Subcutaneous preadipocyte (primary cell): ENCODE measurements around a stretch of chr18.

- CAGE, long polyA plus RNA: no peak
Measured at GRCh38 chr18:3498553-3499623, 48.9 kb downstream of the TGIF1 start.

- CAGE, long polyA plus RNA: no peak
Measured at GRCh38 chr18:3526419-3527398, 76.7 kb downstream of the TGIF1 start.

DNA sequence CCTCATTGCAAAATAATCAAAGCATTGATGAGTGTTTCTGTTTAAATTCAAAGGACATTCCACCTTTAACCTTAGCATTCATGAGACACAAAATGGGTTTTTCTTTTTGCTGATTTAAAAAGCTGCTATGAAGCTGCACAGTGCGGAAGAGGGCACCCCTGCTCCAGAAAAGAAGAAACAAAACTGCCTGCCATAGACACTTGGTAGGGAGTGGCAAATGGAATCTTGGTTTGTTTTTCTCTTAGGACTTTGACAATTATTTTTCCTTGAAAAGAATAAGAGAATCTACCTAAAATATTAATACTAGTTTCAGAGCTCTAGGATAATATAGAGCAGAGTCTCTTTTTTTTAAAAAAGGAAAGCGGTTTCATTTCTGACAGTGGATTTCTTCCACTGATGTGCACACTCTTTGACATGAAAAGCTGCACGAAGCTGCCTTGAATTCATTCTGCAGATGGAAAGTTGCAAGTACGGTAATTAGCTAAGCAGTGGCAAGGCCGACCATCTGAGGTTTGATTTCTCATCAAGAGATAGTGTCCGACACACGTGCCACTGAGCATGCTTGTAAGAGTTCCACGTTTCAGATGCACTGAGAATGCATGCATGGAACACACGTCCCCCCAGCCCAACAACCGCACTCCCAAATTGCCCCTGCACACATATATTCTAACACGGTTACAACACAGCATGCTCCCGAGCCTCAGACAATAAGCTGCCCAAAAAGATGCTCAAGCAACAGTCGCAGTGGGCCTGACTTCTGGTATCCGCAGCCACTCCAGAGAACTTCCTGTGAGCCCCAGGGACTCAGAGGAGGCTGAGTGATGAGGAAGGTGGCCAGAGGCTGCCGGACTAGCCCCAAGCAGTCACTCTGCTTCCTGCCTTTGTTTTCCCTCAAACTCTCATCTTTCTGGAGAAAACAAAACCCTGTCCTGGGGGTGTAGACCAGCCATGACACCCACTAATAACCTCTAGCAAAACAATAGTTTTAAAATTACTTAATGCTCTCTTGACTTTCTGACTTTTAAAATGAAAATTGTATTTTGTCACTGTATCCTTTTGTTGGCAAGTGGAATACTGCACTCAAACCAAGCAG is 203.8 kb downstream of the TGIF1 start:
- CAGE, long polyA plus RNA: no peak

DNA sequence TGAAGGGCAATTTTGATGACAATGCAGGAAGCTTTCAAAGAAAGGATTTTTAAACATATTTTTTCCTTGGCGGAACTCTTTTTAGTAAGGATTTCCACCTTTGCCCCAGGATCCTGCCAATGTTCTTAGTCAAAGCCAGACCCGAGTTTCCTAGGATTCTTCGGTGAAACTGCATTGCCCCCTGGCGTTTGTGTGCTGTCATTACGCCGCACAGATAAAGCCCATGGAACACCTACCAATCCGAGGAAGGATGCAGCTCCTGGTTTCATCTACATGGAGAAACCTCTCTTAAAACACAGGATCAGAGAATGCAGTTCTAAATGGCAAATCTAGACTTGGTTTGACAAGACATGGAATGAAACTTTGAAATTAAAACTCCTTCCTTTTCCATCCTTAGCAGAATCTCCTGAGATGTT is 216.3 kb downstream of the TGIF1 start:
- CAGE, long polyA plus RNA: no peak

GRCh38 chr18:3722202-3723038 is 272.4 kb downstream of the TGIF1 start:
- CAGE, long polyA plus RNA: no peak

- CAGE, long polyA plus RNA: no peak
Measured at GRCh38 chr18:3723039-3723324, 273.0 kb downstream of the TGIF1 start.

DNA sequence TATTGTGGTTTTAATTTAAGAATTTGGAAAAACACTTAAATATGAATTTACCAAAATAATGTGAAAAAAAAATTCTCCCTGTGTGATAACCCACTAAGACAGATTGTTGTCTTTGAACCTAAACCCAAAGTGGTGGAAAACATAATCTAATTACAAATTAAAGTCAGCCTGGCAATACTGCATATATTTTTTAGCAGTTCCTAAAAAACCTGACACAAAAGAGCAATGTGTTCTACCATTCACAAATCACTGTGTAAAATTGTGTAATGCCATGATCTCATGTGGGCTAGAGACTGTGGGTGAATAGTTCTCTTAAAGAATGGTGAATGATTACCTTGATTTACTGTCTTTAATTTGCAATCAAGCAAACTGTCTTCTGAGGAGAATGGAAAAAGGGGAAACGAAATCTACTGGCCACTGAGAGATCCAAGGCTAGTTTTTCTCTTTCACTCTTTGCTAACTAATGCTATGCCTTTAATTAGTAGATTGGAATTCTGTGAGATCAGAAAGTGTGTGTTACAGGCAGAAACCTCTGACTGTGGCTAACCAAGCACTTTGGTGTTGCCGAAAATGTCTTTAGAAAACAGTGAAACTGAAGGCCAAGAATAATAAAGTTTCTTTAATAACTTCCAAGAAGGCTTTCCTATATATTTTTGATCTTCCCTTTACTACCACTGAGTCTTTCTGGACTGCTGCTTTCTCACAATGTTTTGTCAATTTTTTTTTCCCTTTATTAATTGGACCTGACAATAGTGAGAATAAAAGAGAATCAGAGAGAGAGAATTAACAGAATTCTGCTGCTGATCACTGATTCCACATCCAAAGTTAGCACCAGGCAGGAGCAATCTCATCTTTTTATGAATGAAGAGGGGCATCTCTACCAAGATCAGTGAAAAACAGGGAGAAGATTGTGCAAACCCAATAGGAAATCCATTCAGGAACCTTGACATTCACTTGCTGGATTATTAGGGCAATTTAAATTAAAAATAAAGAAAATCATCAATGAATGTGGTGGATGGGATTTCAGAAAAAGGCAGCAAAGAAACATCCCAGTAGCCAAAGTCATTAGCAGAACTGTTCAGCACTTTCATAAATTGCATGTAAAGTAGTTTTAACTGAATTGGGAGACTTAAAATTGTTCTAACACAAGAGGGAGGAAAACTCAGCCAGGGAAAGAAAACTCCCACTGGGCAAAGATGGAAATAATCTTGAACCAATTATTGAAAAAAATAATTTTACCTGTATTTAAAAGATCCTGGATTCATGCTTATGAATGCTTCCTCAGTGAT is 422.9 kb downstream of the TGIF1 start:
- CAGE, long polyA plus RNA: no peak

DNA sequence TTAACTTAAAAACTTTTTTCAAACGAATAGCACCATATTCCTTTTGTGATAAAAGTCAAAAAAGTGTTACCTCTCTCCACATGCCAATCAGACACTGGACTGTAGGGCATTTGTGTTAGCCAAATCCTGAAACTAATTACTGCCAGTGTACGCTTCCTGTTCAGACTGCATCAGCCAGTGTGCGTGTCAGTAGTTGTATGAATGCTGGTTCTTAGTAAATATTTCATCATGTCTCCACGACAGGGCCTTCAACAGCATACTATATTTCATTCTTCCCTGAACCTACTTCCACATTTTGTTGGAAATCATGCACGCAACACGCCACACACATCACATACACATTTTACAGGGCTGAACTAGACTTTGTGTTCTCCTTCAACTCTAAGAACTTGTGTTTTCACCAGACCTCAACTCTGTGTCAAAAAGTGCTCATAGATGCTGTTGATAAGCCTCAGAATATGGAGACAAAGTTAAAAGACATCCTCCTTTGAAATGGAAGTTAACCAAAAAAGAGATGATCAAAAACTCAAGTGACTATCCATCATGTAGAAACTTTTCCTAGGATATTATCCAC is 77.5 kb downstream of the EPB41L3 start:
- CAGE, long polyA plus RNA: no peak

DNA sequence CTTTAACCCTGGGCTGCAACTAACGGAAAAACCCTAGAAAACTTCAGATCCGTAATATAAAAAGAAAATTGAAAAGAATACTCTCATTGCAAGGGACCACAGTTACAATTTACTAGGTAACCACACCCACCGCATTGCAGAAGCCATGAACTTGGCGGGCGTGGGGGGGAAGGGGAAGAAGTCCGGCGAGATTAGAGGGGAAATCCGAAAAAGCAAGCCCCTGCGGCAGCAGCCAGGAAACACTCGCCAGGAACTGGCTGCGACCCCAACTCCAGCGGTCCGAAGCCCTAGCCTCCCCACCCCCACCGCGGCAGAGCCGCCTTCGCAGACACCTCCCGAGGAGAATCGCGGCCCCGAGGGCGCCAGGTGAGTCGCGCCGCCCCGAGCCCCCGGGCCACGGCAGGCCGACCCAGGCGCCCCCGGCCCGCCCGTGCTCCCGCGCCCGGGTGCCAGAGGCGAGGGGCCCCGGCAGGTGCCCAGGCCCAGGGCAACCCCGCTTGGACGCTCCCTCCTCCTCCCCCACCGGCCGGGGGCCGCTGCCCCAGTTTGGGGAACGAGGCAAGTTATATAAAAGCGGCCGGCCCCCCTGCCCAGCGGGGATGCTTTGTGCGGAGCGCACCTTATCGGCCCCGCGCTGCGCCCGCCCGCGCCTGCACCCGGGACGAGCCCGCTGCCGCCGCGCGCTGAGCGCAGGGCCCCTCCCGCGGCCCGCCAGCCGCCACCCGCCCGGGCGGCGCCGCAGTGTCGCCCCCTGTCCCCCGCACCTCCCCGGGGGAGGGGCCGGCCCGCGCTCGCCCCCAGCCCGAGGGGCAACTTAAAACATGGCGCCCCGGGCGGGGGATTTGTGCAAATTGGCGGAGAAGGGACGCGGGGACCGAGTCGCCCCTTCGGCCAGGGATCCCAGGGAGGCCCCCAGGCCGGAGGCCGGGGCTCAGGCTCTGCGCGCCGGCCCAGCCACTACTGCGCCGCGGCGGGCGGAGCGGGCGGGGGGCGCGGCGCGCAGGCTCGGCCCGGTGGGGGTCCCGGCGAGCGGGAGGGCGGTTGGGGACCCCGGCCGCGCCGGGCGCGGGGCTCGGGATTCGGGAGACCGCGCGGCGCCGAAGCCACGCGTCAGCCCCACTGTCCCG is 740 bp downstream of the EPB41L3 start:
- CAGE, long polyA plus RNA: no peak

- CAGE, long polyA plus RNA: no peak
Measured at GRCh38 chr18:6413493-6414451, 939 bp downstream of the L3MBTL4 start.

DNA sequence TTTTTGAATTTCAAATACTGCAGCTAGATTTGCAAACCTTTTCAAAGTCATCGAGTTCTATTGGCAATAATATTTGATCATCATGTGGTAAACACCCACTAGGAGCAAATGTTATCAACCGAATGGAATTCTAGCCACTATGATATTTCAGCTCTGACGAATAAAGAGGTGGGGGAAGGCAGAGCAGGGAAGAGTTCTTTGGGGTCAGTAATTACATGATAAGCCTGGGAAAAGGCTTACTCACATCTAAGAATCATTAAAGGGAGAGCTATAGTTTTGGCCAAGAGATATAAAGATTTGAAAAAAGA is 104.9 kb upstream of the ARHGAP28 start:
- CAGE, long polyA plus RNA: no peak

GRCh38 chr18:6728434-6728986 is 1.0 kb upstream of the ARHGAP28 start:
- CAGE, long polyA plus RNA: no peak

- CAGE, long polyA plus RNA: no peak
Measured at GRCh38 chr18:6810535-6810935, 81.0 kb downstream of the ARHGAP28 start.

DNA sequence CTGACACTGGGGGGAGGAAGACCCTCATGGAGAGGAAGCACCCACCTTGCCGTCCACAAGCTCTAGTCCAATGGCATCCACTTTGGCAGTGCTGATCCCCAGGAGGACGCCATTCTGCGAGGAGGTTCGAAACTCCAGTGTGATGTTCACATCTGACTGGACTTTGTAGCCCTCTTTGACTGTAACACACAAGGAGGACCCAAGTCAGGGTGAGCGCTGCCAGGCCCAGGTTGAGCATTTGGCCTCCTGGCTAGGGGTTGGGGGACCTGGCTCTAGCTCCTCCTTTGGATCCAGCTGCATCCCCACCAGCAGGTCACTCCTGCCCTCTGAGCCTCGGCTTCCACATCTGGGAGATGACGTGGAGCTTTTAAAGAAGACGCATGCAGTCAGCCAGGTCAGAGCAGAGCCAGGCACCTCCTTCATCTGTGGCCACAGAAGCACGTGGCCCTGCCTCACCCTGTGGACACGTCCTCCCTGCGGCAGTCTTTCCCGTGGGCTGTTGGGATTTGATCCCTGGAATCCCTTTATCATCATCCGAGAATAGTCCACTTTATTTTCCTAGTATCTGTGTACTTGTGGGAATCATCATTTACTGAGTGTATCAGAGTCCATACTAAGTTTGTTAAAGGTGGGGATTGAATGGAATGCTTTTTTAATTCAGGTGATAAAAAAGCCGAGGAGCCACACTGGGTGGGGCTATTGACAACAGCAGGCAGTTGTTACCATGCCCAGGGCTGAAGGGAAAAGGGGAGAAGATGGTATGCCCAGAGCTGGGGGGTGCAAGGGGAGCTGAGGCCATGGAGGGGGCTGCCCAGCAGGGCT is 170.3 kb downstream of the LAMA1 start:
- CAGE, long polyA plus RNA: no peak

DNA sequence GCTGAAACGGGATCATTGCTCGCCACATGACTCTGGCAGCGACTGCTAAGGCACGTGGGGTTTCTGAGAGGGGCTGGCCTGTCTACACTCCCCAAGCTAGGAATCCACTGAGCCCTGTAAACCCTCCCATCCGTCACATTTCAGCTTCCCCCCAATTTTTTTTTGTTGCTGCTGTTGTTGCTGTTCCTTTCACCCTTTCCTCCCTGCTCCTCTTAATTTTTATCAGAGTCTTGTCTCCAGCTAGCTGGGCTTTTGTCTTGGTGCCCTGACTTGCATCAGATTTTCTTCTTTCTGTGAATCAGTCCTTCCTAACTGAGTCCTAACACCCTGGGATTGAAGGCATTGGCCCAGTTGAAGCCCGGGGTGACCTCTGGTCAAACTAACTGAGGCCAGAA is 80.6 kb upstream of the PTPRM start:
- CAGE, long polyA plus RNA: no peak

GRCh38 chr18:7584653-7585356 is 17.7 kb downstream of the PTPRM start:
- CAGE, long polyA plus RNA: no peak

GRCh38 chr18:7656020-7656824 is 89.1 kb downstream of the PTPRM start:
- CAGE, long polyA plus RNA: no peak

- CAGE, long polyA plus RNA: no peak
Measured at GRCh38 chr18:7712012-7713086, 145.2 kb downstream of the PTPRM start.

DNA sequence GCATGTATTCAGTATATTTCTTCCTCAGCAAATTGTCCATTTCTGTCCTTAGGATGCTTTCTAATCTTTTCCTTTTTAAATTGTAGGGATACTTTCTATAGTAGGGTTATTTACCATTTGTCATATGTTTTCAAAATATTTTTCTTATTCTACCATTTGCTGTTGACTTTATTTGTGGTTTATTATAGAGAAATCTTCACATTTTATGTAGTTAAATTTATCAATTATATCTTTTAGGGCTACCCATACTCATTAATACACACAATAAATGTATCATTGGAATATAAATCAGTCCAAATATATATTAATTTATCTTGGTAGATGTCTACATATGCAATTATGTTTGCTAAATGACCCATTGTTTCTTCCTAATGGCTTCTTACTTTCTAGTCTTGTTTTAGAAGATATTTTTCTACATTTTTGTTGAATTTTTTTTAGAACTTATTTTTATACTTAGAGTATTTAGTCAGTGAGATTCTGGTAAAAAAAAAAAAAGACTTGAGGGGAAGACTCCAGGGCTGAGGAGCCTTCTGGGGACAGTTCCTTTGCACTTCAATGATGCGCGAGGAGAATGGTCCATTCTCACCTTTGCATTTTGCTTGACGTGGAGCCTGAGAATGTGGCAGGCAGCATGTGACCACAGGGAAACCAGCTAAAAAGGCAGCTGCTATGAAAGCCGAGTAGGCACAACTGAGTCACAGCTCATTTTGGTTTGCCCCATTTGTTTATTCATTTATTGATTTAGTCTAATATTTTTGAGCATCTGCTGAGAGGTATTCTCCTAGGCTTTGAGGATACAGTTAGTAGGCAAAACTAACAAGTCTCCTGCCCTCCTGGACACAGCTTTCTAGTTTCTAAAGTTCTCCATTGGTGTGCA is 406.6 kb downstream of the PTPRM start:
- CAGE, long polyA plus RNA: no peak

DNA sequence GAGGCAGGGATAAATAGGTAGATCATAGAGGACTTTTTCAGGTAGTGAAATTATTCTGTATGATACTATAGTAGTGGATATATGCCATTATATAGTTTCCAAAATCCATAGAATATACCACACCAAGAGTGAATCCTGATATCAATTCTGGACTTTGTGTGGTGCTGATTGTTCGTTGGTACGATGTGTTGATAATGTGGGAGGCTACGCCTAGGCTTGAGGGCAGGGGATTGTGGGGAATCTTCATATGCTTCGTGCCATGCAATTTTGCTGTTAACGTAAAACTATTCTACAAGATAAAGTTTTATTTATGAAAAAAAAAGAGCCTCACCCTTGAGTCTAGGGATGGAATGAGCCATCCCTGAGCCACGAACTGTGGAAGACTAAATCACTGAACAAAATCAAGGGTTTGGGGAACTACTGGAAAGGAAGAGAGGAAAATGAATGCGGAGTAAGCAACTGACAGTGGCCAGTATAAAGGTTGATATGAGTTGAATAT is 409.2 kb downstream of the PTPRM start:
- CAGE, long polyA plus RNA: no peak